Umbilical cord (tissue), 2 donors: ENCODE measurements around a stretch of chr7.

DNA sequence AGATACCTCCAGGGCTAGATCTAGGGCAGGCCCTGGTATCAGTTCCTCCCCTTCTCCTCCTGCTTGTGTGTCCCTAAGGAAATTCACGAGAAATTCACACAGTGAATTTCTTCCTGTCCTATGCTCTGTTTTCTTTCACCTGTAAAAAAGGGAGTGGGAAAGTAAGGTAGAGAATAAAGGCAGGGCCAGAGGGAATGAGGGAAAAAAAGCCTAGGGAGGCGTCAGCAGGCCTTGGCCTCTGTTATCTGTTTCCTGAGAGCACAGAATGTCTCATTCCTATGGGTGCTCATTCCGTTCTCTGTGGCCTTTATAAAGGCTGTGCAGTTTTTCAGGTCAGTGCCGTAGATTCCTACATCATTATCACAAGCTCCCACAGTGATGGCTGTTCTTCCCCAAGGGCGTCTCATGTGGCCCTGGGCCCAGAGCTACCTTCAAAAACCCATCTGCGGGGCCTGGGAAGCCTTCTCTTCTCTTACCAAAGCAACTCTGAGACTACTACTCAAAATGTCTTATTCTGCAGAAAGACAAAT, 16.8 kb upstream of the AKR1B10 start:
- RAMPAGE, long total RNA = no peak

GRCh38 chr7:134565639-134566088, 16.8 kb downstream of the AKR1B15 start:
- RAMPAGE, long total RNA = no peak

DNA sequence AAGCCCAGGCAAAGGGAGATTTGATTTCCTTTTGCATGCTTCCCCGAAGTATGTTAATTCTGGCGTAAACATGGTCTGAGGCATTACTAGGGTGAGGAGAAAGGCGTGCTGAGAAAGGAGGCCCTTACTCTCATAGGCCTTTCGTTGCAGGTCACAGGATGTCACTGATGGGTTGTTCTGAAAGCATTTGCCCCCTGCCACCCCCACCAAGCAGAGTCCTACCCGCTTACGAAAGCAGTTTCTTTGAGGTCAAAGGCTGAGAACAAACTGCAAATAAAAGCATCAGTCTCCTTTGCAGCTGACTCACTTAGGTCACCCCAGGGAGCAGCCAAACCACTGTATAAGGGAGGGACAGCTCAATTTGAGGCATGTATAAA, 57.1 kb downstream of the BPGM start:
- RAMPAGE, long total RNA = no peak

- RAMPAGE, long total RNA = no peak
Observed at GRCh38 chr7:134719297-134719674, 60.1 kb upstream of the CALD1 start.

DNA sequence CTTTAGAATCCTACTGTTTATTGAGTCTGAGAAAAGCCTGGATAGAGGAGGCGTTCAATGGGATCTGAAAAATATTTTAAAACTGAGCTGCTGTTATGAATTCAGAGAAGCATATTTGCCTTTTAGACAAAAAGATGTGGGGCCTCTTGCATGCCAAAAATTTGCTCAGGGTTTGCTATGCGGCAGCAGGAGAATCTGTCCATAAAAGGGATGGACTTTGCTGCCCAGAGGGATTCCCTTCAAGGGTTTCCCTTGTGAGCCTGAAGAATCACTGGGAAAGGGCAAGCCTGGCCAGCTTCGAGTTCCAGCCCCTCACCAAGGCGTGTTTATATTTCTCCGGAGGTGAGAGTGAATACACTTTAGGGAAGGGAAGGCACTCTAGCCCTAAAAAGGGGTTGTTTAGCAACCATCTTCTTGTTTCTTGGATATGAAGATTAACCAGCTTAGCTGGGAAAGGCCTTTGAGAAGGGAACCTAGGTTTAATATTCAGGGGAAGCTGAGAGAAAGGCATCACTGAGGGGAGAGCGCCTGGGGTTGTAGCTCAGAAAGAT, 55.5 kb upstream of the CALD1 start:
- RAMPAGE, long total RNA = no peak

- RAMPAGE, long total RNA = no peak
Observed at GRCh38 chr7:134777991-134778610, 1.3 kb upstream of the CALD1 start.

DNA sequence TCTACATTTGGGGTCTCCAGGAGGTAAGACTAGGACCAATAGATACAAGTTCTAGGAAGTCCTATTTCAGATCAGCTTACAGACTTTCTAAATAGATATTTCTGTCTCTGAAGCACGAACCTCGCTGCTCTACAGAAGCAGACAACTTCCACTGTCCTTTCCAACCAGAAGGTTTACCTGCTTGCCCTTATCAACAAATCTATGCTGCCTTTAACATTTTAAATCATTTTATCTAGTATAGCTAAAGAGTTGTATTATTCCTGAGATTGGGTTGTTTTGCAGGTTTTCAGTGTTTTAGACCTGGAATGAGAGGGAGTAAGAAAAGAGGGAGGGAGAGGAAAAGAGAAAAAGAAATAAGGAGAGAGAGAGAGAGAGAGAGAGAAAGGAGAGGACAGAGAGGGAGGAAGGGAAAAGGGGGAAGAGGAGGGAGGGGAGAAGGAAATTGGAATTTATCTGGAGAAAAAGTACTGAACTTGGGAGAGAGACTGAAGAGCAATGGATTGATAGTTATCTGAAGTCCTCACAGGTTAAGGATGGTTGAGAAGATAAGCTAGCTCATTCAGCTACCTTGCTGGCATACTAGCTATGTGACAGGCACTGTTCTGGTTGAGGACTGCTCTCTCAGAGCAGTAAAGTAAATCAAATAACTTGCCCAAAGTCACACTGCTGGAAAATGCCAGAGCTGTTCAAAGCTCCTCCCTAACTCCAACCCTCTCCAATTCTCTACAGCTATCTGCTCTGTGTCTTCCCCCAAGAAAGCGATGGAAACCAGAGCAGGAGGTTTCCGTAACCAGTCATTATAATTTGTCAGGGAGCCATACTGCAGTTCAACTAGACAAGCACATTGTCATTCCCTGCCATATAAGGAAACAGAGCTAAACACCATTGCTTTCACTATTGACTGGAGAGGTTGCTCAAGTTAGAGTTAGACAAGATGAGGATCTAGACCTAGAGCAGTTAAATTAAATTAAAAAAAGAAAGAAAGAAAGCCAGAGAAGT, 10.6 kb downstream of the CALD1 start:
- RAMPAGE, long total RNA = no peak

DNA sequence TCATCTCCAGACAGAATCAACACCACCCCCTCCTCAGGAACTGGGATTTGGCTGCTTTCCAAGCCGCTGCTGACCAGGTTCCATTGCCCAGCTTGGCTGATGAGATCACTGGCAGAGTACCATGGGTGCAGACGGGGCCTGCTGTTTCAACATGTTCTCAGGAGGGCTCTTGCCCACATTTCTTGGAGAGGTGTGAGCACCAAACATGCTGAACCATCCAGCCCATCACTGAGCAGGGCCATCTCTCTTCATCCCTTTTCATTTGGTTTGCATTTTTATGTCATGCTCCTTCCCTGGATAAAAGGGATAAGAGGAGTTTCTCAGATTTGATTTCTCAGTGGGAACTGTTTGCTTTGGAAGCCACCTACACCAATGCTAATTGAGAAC, 95.7 kb upstream of the AGBL3 start:
- RAMPAGE, long total RNA = no peak

DNA sequence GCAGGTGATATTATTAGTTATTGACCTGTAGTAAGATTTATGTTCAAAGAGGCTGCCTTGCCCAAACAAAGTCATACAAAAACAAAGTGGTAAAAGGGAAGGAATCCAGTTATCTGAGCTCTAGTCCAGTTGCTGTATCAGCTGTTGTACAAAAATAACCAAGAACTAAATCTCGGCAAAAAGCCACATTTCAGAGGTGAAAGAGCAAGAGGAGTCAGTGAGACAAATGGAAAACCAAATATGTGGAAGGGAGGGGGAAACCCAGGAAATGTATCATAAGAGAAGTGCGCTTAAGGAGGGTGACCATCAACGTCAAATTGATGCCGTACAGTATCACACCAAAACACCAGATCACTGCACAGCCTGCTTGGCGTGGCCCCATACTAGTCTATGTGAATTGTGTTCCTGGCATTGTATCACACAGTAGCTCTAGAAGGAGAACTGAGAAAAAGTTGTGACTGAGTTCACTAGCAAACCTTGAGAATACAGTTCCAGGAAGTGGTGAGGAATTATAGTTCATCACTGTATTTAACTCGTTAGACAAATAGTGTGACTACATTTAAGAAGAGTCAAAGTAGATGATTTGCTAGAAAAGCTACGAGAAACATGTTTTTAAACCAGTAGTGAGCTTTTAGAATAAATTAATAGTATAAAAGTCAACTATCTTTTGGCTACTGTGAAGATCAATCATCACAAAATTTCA, 6.5 kb downstream of the AGBL3 start:
- RAMPAGE, long total RNA = no peak

- RAMPAGE, long total RNA = no peak
Observed at GRCh38 chr7:135152488-135153135, 4.7 kb downstream of the TMEM140 start.

GRCh38 chr7:135206791-135207439, 4.4 kb downstream of the WDR91 start:
- RAMPAGE, long total RNA = no peak

DNA sequence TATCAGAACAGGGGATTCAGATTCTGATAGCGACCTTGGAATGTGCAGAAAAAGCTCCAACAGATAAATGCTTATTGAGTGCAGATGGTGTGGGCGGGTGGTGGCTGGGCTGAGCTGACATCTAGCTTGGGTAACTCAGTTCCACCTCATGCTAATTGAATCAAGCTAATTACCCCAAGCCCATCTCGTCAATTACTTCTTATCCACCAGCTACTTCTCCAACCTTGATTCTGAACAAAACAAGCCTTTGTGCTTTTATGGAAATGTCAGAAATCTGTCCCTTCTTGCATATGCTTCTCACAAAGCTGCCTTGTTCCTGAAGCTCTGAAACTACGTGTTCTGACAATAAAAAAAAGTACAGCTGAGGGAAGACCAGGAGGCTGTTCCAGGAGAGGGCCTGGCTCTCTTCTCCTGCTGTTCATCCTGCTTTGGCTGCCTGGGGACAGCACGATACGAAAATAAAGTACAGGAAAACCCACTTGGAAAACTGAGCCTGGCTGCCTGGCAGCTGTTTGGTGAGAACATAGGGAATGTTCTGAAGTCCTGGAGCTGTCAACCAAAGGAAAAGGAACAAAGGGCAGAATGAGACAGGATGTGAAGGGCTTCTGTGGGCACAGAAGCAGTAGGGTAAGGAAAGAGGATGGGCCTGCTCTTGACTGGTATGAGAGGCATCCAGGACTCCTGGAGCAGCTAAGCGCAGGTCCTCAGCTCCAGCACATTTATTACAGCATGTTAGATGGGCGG, 27.6 kb downstream of the STRA8 start:
- RAMPAGE, long total RNA = no peak

- RAMPAGE, long total RNA = no peak
Observed at GRCh38 chr7:135650399-135651284, 11.7 kb upstream of the STMP1 start.

DNA sequence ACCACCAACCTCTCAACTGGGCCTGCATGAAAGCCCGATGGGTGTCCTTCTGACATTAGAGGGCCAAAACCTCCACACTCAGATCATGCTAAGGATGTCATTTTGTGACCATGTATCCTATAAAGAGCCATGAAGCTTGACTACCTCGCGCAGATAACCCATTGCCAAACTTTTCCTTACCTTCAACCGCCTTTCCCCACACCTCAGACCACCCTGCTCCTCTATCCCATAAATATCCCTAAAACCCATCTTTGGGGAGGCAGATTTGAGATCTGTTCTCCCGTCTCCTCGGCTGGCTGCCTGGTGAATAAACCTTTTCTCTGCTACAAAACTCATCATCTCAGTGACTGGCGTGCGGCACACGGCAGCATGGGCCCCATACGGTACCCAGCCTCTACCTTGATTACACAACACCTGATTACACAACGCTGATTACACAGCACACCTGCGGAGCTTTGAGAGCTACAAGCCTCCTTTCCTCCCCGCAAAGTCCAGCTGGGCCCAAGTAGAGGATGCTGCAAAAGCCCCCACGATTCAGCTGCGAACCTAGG, 633 bp upstream of the STMP1 start:
- RAMPAGE, long total RNA = no peak

DNA sequence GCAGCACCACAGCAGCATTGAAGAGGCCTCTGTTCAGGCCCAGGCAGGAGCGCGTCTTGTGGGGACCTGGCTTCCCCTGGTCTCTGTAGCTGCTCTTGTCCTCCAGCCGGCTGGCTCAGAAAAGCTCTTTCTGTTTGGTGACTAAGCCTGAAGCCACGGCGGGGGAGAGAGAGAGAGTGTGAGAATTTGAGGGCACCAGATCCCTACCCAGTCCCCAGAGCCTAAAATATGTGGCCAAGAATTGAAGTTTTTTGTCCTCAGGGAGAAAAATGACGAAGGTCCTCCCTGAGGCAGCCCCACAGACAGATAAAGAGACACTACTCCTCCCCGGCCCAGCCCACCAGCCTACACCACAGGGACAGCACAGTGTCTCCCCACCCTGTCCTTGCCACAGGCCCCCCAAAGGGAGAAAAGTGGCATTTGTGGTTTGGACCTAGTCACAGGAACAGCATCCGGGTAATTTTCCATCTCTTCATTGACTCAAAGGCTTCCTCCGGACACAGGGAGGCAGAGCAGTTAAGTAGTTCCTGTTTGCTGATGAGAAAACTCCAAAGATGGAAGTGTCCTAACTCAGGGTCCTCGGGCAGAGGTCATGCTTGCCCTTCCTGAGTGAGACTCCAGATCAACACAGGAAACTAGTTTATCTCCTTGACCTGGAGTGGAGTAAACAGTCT, 13.3 kb upstream of the FAM180A start:
- RAMPAGE, long total RNA = no peak

DNA sequence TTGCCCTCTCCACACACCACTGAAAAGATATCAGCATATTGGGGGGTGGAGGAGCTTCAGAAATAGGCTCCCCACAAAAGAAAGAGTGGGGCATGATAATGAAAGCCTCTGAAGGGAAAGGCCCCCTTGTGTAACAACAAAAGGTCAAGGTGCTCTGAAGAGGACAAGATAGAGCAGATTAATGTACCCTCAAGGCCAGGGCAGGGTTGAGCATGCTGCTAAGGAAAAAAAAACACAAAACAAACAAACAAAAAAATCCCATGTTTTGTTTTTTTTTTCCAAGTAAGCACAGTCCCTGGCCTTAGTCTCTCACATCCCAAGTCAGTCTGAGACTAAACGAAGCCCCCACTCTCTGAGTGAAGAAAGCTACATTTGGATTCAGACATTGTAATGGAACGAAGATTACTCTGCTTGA, 27.3 kb upstream of the DGKI start:
- RAMPAGE, long total RNA = no peak

DNA sequence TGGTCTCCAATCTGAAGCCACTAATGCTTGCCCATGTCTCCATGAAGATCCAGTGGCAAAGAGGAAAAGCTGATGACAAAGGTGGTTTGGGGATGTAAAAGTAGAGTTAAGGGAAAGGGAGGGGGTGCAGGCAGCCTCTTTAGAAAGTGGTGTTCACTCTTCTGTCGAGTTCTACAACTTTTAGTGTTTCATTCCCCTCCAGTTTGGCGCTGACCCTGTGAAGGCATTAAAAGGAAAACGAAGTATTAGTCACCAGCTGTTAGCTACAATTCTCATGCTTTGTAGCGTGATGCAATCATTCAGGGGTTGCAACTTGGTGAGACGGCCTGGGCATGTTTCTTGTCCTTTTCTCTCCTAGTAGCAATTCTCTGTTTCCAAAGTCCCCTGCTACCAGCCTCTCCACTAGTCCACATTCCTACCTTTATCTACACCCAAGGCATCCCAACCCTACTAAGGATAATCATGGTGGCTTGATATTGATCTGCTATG, 33.6 kb upstream of the DGKI start:
- RAMPAGE, long total RNA = no peak

GRCh38 chr7:137890170-137891207, 43.7 kb upstream of the DGKI start:
- RAMPAGE, long total RNA = no peak

- RAMPAGE, long total RNA = no peak
Observed at GRCh38 chr7:137940171-137940800, 61.6 kb downstream of the CREB3L2 start.

GRCh38 chr7:137962575-137963534, 39.0 kb downstream of the CREB3L2 start:
- RAMPAGE, long total RNA = no peak